Tongue (tissue), 2 donors: ENCODE measurements around a stretch of chr5.

DNA sequence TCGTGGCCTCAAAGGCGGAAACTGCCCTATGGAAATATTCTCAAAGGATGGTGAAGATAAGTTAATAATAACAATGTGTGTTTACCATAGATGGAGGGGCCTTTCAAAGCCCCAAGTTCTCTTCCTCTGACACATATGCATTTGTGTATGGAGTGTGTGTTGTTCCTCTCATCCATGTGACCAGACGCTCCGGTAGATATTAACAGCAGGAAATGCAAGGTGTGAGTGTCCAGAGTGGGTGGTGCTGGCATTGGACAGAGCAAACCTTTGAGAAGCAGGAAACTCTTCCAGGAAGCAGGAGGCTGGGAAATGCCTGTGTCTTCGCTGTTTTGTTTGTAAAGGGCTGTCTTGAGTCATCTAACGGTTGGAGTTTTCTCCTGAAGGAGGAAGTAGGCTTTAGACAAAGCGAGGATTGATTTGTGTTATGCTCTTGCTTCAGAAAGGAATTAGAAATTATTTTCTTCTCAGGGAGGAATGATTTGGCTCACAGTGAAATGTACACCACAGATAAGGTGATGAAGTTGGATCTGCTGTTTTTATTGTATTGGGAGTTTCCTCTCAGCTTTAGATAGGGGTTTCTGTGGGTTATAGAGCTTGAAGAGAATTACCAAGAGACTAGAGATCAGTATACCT lies 370.9 kb downstream of the PLK2 start:
- RAMPAGE, long total RNA = no peak

- RAMPAGE, long total RNA = no peak
These were observed 416.9 kb downstream of the RAB3C start for GRCh38 chr5:58999593-59000443.

GRCh38 chr5:59087801-59088379 lies 505.0 kb downstream of the RAB3C start:
- RAMPAGE, long total RNA = no peak

DNA sequence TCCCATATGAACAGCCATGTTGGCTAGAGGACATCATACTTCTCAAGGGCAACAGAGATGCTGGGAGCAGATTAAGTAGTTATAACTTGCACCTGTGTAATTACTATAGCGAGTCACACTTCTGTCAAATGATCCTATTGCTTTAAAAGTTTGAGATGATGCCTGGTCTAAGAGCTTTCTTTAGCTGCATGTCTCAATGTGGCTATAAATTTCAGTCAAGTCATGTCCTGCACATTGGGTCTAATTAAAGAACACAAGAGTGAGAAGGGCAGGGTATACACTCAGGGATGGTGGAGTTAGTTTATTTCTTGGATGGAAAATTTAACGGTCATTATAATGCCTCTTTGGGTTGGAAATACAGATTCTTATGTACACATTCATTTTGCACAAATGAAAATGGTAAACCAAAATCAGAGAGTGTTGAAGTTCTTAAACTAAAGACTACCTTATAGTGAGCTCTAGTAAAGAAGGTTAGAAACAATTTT lies 557.3 kb downstream of the RAB3C start:
- RAMPAGE, long total RNA = no peak

DNA sequence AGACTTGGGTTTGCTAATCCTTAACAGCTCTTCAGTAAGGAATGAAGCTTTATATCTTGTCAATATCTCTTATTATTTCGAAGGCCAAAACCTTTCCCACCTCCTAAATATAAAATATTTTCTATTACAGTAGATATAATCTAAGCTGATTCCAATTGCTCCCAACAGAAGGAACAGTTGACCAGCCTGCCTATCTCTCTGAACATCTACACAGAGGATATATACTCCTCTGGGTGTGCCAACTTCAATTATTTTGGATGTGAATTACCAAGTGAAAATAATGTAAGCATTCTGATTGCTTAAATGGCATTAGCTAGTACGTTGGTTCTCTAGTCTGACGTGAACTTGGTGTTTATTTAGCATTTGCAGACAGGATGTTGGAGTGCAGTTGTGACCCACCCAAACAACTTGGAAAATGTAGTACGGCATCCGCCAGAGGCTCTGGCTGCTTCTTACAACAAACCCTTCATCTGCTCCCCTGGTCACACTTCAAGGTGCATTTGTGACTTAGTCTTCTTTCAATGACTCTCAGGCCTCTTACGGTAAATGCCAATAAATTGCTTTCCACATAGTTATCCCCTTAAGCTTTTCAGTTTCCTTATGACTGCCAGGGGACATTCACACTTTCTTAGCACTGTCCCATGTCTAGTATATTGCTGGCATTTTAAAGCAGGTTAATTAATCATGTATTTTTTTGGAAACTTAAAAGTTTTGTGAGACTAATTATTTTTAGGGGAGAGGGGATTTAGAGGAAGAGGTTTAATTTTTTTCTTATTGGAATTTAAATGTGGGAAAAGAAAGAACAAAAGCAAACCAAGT lies 616.6 kb downstream of the PDE4D start:
- RAMPAGE, long total RNA = no peak

DNA sequence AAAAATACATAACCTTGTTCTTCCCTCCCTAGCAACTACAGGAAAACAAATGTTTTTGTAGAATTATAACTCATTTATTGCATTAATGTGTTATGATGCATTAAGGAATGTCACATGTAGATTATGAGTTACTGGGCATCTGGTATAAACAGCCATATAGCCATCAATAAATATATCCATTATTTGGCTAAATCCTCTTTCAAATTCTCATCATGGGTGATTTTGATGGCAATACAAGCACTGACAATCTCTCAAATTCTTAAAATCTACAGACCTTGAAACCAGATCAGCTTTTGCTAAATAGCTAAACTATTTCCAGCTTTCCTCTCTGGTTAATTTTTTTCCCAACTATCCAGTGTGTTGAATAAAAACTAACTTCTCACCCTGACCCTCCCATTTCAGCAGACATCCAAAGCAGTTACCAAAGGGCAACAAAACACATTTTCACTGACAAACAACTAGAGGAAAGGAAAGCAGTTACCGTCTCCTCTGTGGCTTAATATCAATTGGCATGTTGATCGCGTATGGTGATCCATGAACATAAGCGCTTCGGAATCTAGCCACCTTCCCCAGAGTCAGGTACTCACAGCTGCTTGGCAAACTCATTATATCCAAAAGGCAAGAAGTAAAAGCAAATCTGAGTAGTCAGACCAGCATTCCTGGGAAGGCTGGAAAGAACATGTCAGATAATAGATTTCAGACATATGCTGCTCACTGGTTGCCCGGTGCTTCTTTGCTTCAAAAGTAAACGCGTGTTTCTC lies 463.5 kb downstream of the PDE4D start:
- RAMPAGE, long total RNA = no peak

GRCh38 chr5:59624054-59624808 lies 269.3 kb downstream of the PDE4D start:
- RAMPAGE, long total RNA = no peak

GRCh38 chr5:59745253-59746134 lies 148.0 kb downstream of the PDE4D start:
- RAMPAGE, long total RNA = no peak

- RAMPAGE, long total RNA = no peak
These were observed 143.2 kb downstream of the PDE4D start for GRCh38 chr5:59750301-59750759.

GRCh38 chr5:59790441-59791229 lies 102.9 kb downstream of the PDE4D start:
- RAMPAGE, long total RNA = no peak

GRCh38 chr5:60945301-60946463 lies 677 bp downstream of the NDUFAF2 start:
- RAMPAGE, long total RNA = no peak

- RAMPAGE, long total RNA = no peak
These were observed 91.7 kb downstream of the SMIM15 start for GRCh38 chr5:61070450-61071010.

DNA sequence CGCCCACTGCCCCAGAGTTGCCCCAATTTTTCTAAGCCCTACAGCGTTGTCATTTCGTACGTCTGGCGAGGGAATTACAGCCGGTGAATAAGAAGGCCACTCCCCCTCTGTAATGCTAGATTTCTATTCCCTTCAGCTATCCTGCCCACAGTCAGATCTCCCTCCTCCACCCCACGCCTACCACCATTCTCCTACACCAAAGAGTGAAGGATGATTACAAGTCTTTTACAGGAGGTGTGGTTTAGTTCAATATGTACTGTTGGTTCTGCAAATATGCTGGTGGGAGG lies 83.7 kb upstream of the SMIM15 start:
- RAMPAGE, long total RNA = no peak

DNA sequence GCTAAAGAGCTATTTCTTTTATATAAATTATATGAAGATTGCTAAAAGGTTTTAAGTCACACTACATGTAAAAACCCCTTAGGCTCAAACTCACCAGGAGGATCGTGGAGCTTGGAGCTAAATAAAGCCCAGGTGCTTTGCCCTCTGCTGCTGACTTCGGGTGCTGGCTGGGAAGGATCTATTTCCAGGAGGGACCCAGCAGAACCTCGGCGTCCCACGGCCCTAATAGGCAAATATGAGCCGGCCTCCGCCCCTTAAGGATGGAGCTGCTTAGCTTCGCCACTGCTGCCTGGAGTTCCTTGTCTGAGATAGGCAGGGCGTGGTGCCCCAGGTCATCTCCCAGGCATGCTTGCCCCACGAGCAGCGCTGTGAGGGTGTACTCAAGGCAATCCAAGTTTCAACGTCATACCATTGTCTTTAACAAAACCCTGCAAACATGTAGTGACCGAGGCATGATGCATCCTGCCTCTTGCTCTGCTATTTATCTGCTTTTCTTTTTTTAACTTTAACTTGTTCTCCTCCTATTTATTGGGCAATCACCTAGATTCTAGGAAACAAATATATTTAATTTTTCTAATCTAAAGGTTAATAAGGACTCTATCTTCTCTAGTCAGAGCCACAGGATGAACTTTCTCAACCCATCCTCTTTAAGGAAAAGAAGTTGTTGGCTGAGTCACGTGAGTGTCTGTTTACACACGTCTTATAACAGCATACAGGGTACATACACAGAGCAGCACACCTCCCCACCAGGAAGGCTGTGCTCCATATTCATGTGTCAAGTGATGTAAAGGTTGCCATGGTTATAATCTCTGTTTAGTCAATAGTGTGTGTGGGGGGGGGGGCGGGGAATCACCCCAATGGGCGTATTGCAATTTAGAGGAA lies 27.4 kb upstream of the ZSWIM6 start:
- RAMPAGE, long total RNA = no peak

- RAMPAGE, long total RNA = no peak
These were observed 9.1 kb upstream of the ZSWIM6 start for GRCh38 chr5:61323037-61323302.

DNA sequence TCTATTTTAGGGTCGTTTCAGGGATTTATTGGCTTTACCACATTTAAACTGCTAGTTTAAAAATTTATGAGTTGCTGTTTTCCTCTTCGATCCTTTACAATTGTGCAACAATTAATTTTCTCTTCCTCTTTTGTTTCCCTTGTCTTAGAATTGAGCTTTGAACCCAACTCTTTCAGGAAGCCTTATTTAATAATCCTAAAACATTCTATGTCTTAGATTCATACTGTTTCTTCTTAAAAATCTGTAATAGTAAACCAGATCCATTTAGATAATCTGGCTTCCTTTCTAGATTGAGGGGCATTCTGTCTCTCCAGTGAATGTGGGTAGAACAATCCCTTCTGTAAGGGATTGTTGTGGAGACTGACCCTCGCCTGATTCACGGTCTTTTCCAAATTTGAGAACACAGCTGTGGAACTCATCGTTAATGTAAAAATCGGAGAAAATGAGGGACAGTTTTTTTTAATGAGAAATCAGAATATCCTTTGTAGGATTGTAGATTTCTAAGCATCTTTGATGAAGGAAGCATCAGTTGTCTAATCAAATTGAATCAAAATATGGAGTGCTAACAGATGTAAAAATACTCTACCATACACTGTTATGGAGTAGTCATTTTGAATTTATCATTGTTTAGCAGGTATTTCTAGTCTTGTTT lies 16.6 kb downstream of the ZSWIM6 start:
- RAMPAGE, long total RNA = no peak

DNA sequence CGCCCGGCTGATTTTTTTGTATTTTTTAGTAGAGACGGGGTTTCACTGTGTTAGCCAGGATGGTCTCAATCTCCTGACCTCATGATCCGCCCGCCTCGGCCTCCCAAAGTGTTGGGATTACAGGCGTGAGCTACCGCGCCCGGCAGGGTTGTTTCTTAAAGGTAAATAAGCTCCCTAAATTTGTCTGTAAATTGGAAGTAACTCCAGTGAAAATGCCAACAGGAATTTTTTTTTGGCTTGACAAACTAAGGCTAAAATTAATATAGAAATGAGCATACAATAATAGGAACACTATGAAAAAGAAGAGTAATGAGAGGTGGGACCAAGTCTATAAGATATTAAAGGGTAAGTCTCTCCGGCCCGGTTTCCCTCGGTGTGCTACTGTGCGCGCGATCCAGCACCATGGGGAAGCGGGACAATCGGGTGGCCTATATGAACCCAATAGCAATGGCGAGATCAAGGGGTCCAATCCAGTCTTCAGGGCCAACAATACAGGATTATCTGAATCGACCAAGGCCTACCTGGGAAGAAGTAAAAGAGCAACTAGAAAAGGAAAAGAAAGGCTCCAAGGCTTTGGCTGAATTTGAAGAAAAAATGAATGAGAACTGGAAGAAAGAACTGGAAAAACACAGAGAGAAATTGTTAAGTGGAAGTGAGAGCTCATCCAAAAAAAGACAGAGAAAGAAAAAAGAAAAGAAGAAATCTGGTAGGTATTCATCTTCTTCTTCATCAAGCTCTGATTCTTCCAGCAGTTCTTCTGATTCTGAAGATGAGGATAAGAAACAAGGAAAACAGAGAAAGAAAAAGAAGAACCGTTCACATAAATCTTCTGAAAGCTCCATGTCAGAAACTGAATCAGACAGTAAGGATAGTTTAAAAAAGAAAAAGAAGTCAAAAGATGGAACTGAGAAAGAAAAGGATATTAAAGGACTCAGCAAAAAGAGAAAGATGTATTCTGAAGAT lies 42.9 kb downstream of the ZSWIM6 start:
- RAMPAGE, long total RNA = no peak

GRCh38 chr5:61423939-61424553 lies 92.0 kb downstream of the ZSWIM6 start:
- RAMPAGE, long total RNA = no peak

- RAMPAGE, long total RNA = no peak
These were observed 108.5 kb downstream of the ZSWIM6 start for GRCh38 chr5:61440524-61441066.

- RAMPAGE, long total RNA = no peak
These were observed 140.4 kb downstream of the ZSWIM6 start for GRCh38 chr5:61472465-61472938.